AG04449 (cell line): ENCODE measurements around a stretch of chr4.

GRCh38 chr4:108030210-108030839 lies 40.6 kb downstream of the HADH start:
- RRBS = no CpG with 5 or more reads among the region's 4 CpGs

GRCh38 chr4:108054135-108054459 lies 64.4 kb downstream of the HADH start:
- RRBS = no CpG with 5 or more reads among the region's 13 CpGs

DNA sequence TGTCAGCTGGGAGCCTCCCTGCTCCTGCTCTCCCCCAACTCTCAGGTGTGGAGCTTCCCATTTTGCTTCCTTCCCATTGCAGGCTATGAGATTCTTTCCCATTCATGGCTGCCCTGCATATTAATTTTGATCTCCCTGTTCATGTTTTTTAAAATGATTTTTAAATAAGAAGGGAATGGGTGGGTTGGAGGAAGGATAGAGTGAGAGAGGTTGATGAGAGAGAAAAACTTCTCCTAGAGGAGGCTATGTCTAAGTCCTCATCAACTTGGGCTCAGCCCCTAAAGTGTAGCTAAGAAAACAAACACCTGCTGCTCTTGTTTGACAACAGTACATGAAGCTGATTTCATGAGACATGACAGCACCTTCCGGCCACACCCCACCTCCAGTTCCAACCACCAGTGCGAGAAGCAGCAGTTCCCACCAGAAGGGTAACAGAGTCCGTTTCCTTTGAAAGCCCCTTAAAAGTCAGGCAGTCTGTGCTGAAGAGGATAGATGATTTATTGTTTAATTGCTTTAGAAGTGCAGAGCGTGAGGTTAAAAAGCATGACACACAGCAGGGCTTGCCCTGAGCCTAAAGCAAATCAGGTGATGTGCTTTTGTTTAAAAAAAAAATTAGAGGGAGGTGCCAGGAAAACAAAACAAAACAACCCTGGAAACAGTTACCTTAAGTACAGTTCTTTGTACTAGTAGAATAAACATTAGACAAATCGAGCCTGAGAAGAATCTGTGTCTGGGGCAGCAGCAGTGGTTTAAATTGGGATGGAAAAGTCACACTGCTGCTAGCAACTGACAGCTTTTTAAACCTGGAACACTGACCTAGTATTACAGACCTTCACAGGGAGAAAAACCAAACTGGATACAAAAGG lies 82.6 kb downstream of the HADH start:
- RRBS = no CpG with 5 or more reads among the region's 5 CpGs

- RRBS = no CpG with 5 or more reads among the region's 12 CpGs
These were observed 27.2 kb downstream of the LEF1 start for GRCh38 chr4:108141350-108142050.

- RRBS = no CpG with 5 or more reads among the region's 2 CpGs
These were observed 22.4 kb downstream of the LEF1 start for GRCh38 chr4:108146344-108146706.

DNA sequence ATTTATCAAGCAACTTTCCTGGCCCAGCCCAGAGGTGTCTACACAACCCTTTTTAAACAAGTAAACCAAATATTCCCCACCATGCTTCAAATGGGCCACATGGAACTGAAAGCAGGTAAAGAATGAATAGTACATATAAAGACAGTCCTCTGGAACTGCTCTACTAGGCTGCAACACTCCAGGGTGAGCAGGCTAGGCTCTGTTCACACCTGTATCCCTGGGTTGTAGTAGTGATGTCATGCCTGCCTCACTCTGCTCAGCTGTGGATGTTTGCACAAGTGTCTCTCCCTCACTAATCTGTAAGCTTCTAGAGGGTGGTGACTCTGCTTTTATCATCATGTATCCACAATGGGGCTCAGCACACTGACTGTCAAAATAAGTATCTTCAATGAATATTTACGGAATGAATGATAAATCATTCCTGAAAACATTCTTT lies 20.4 kb downstream of the LEF1 start:
- RRBS = no CpG with 5 or more reads among the region's 1 CpG

DNA sequence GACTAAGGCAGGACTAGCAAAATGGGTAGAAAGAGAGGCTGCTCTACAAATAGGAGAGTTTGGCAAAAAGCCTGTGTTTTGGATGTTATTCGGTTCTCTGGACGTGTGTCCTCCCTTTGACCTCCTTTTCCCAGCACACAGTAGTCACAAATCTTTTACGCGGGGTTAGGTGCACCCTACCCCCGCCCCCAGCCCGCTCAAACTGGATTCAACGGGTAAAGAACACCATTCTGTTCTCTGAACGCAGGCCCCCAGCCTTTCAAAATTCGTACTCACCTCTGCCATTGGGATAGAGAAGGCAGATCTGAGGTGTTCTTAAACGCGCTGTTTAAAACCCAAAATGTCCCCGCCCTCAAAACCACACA lies 2.8 kb downstream of the LEF1 start:
- RRBS = no CpG with 5 or more reads among the region's 12 CpGs

DNA sequence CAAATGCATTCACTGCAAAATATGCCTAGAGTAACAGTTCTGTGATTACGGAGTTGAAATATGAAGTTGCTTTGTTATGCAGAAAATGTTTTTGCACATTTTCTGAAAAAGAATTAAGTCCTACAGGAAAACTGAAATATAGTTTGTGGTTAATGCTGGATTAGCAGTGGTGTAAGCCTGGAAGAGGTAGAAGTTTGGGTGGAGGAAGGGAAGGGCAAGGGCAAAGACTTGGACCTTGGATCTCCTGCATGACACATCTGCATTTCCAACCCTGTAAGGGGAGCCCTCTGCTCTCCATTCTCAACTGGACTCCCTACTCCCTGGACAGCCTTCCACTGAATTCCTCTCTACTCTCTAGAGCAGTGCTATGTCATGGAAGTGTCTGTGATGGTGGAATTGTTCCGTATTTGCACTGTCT lies 4.6 kb downstream of the CASP6 start:
- RRBS = no CpG with 5 or more reads among the region's 2 CpGs

DNA sequence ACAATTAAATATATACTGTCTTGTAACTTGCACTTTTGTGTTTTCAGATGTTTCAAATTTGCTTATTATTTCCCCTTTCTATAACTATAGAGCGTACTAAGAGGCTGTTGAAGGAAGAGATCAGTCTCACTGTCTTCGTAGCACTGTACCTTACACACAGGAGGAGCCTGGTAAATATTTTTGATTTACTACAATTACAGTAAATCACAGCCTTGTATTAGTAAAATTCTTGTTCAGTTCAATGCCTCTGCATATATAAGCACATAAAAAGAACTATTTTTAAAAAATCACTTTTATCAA lies 395 bp downstream of the CFI start:
- RRBS = no CpG with 5 or more reads among the region's 2 CpGs

GRCh38 chr4:109914370-109915103 lies 1.9 kb downstream of the EGF start:
- RRBS = no CpG with 5 or more reads among the region's 4 CpGs

DNA sequence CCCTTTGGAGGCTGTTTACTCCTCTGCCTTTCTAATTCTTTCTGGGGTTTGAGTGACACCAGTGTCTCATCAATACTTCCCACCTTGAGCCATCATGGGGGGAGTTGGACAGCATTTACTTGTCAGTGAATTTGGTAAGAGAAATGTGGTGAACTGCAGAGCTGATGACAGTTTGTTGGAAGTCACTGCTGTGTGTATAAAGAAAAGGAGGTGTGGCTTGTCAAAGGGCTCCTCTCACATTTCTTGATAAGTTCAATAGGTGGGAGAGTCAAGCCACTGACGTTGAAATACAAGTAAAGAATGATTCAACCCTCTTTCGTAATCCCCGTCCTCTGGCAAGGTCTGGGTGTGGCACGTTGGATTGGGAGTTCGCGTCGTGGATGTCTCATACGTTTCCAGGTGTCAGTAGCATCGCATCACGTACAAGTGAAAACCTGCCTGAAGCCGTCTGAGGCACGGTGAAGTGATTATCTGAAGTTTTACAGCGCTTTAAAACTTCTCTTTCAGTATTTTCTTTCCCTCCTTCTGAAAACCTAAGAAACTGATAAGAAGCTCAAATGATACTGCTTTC lies 76.3 kb downstream of the EGF start:
- RRBS = no CpG with 5 or more reads among the region's 13 CpGs

GRCh38 chr4:110165230-110165856 lies 33.1 kb downstream of the ELOVL6 start:
- RRBS = no CpG with 5 or more reads among the region's 3 CpGs

- RRBS = 1% methylated on average over 16 of the region's 25 CpGs
These were observed 1.5 kb downstream of the ELOVL6 start for GRCh38 chr4:110196985-110197179.

DNA sequence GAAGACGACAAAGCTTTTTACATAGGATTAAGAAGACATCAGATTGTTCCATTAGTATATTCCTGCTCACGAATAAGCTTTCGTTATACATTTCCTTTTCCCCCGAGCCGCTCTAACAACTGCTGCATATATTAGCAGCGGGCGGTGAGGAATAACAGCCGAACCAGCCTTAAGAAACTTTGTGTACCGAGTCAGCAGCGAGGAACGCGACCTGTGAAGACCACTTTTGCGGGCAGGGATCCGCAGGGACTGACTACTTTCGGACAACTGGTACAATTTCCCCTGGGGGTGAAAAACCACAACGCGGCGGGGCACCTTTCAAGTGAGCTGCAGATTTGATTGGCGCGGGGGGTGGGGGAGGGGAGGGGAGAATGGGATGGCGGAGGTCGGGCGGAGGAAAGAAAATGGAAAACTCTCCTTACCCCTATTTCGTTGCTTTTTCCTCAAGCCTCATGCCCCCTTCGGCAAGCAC lies 5.8 kb upstream of the PITX2 start:
- RRBS = no CpG with 5 or more reads among the region's 25 CpGs

DNA sequence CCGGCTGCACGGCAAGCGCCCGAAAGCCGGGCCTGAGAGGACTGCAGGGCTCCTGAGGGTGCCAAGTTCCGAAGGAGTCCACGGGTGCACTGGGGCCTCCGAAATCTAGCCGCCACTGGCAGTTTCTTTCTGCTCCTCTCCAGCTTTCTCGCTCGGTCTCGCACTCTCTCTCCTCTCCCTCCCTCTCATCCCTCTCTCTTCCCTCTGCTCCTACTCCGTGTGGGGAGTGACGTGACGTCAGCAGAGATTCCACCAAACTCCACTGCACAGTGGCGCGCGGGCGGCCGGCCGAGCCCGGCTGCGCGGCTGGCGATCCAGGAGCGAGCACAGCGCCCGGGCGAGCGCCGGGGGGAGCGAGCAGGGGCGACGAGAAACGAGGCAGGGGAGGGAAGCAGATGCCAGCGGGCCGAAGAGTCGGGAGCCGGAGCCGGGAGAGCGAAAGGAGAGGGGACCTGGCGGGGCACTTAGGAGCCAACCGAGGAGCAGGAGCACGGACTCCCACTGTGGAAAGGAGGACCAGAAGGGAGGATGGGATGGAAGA lies 14.0 kb upstream of the PITX2 start:
- RRBS = 3% methylated on average over 16 of the region's 44 CpGs

GRCh38 chr4:110693618-110693937 lies 70.7 kb upstream of the PITX2 start:
- RRBS = no CpG with 5 or more reads among the region's 3 CpGs

DNA sequence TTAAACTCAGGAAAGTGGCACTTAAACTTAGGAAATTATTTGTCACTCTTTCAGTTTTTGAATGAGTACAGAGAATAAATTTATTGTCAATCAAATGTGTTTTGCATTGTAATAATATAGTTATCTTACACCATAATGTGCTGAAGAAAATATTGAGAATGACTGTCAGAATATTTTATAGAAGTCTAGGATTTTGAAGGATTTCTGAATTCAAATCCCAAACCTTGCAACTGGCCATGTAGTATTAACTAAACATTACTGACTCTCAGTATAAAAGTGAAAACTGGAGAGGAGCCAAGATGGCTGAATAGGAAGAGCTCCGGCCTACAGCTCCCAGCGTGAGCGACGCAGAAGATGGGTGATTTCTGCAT lies 713.8 kb upstream of the PITX2 start:
- RRBS = no CpG with 5 or more reads among the region's 4 CpGs

DNA sequence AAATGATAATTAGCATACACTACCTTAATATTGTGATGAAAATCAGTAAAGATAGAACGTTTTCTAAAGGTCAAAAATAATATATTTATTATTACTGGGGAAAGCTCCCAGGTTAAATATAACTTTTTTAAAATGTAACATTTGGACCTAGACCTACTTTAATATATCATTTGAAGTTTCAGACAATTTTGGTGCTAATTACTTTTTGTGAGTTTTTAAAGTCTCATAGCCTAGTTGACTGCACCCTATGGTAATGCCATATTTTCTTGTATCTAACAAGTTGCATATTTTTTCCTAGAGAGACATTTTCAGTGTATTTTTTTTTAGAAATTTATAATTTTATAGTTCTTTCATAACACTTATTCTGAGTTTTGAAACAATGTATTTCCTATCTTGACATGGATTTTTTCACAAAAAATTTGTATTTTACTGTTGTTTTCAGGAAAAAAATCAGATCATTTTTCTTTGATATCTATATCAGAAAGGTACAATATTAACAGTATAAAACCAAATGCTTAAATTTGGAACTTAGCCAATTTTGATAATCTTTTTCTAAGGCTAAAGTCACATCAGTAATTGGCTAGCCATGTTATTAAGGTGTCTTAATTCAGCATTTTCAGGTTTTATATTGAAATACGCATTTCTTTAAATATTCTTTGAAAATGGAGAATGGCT lies 42.3 kb downstream of the FAM241A start:
- RRBS = no CpG with 5 or more reads among the region's 2 CpGs

DNA sequence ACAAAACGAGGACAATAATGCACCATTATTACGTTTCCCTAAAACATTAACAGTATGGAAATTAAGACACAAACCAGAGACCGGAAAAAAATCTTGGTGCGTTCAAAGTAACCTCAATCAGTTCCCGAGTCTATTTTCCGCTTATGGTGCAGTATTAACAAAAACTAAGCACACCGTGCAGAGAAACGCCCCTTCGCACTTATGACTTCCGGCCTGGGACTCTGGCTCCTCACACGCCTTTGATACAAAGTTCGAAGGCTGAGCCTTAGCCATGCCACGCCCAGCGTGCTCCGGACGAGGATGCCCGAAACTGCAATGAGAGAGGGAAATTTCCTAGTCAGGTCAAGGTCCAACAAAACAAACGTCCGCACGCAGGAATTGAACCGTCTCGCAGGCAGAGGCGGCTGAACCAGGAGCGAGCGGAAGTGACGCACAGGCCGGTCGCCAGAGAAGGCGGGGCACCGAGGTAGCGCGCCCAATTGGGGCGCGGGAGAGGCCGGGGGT lies 352 bp upstream of the AP1AR start:
- RRBS = 2% methylated on average over 14 of the region's 35 CpGs

GRCh38 chr4:112279514-112279938 lies 6.2 kb downstream of the TIFA start:
- RRBS = no CpG with 5 or more reads among the region's 10 CpGs